Mesenchymal stem cell of adipose (primary cell): Measurements from ENCODE around the genes RFC3, CCDC169 and SPART.

GRCh38 chr13:32253837-32254751, 61.1 kb downstream of the ZAR1L start:
- CAGE, long polyA plus RNA, result no peak

DNA sequence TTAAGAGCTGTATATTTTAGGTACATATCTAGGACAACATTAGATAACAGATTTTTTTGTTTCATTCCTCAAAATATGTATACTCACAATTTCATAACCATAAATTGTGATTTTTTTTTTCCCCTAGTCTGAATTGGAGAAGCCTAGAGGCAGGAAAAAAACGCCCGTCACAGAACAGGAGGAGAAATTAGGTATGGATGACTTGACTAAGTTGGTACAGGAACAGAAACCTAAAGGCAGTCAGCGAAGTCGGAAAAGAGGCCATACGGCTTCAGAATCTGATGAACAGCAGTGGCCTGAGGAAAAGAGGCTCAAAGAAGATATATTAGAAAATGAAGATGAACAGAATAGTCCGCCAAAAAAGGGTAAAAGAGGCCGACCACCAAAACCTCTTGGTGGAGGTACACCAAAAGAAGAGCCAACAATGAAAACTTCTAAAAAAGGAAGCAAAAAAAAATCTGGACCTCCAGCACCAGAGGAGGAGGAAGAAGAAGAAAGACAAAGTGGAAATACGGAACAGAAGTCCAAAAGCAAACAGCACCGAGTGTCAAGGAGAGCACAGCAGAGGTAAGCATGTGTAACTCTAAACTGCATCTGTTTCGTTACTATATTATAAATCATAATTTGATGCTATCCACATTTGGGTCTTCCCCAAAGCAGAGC, 183.9 kb downstream of the PDS5B start:
- CAGE, long polyA plus RNA, result no peak

DNA sequence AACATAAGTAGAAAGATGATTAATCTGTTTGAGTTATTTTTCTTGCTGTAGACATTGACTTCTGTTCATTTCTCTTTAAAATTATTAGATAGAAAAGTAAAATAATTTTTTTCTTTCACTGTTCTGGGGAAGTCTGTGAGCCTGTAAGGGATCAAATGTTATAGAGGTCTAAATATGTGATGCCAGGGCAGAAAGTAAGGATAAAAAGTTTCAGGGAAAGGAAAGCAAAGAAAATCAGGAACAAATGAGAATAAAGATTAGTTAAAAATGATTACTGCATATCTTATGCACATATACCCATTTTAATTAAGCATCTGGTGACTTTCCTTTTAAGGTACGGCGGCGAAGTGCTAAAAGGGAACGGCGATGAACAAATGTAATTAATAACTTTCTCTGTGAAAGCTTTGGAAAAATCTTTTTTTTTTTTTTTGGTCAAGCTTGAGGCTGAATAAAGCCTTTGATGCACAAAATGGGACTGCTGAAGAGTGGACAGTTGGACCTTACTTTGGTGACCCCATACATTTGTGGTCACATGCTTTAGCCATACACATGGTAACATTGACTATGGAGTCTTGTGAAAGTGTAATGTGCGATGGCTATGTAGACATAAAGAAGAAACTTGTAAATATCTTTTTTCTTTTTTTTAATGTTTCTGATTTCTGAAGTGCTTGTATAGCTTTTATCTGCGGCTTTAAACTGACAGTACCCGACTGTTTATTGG, 188.6 kb downstream of the PDS5B start:
- CAGE, long polyA plus RNA, result no peak

GRCh38 chr13:32807201-32807488, 209.1 kb upstream of the KL start:
- CAGE, long polyA plus RNA, result no peak

GRCh38 chr13:33057487-33057921, 41.3 kb downstream of the KL start:
- CAGE, long polyA plus RNA, result no peak

DNA sequence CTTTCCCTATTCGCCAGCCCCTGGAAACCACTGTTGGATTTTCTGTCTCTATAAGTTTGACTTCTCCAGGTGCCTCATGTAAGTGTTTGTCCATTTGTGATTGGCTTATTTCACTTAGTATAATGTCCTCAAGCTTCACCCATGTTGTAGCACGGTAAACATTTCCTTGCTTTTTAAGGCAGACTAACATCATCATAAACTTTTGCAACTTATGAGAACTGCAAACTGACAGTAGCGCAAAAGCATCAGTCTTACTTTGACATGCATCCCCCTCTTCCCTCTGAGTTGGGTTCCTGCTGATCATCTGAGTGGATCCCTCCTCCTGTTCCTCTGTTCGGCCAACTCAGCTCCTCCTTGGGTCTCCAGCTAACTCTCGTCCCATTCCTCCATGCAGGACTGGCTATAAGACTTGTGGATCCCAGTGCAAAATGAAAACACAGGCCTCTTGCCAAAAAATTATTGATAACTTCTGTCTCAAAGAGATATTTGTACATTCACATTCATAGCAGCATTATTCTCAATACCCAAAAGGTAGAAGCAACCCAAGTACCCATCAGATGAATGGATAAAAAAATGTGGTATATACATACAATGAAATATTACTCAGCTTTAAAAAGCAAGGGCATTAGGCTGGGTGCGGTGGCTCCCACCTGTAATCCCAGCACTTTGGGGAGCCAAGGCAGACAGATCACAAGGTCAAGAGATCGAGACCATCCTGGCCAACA, 64.2 kb downstream of the STARD13 start:
- CAGE, long polyA plus RNA, result no peak

DNA sequence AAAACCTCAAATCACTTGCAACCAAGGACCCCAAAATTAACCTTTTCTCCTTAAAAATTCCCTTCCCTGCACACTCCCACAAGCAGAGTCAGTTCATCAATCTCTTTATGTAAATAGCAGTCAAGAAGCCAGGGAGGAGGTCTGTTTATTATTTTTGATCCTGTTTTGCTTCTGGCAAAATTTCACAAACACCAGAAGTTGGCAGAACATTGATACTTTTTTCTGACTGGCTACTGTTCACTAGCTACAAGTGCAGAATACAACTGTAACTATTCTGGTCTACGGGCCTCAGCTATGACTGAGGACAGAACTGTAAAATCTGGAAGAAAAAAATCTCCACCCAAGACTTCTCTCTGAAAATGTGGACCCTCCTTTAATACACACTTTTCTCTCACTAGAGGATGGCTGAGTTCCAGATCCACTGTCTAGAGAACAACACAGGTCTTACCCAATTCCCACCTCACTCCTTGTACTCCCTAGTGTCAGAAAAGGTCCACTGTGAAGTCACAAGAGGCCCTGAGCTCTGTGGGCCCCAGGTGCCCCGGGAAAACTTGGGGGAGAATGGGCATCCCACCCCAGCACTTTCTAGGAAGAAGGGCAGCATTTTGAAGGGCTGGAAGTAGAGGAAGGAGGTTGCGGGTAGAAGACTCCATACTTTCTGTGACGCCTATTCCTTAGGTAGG, 14.5 kb downstream of the STARD13 start:
- CAGE, long polyA plus RNA, result no peak

DNA sequence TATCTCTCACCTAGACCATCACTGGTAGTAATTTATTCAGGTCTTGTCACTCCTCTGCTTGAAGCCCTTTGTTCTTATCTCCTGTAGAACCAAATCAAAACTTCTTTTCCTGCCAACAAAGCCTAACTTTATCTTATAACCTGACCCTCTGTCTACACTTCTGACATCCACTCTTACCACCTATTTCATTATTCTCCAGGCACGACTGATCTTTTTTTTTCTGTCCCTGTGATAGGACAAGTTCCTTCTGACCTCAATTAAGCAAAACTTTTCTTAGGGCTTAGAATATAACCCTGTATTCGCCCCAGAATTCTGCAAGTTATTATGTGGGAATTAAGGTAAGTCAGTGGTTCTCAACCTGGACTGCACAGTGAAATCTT, 58.2 kb upstream of the STARD13 start:
- CAGE, long polyA plus RNA, result no peak

GRCh38 chr13:33487541-33488287, 202.2 kb upstream of the STARD13 start:
- CAGE, long polyA plus RNA, result no peak

DNA sequence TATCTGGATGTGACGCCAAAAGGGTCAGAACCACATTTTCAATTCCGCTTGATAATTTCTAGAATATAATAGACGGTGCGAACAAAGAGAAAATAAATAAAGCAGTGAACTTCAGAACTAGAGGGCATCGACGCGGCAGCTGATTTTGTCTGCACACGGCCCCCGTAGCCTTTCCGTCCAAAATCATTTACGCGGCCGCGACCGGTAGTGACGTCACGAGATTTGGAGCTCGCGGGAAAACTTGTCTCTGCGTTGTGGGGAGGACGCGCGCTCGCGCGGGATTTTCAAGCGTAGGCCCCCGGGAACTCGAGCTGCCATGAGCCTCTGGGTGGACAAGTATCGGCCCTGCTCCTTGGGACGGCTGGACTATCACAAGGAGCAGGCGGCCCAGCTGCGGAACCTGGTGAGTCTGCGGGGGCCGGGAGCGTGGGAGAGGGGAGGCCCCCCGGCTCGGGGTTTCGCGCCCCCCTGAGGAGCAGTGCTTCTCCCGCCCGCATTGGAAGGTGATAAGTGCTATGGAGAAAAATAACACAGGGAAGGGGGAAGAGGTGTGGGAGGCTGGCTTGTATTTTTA, at the start of gene RFC3:
RFC3 (plus strand) TSS at position 287 of the 574 bp plus-strand sequence.
- CAGE, long polyA plus RNA, result no peak

DNA sequence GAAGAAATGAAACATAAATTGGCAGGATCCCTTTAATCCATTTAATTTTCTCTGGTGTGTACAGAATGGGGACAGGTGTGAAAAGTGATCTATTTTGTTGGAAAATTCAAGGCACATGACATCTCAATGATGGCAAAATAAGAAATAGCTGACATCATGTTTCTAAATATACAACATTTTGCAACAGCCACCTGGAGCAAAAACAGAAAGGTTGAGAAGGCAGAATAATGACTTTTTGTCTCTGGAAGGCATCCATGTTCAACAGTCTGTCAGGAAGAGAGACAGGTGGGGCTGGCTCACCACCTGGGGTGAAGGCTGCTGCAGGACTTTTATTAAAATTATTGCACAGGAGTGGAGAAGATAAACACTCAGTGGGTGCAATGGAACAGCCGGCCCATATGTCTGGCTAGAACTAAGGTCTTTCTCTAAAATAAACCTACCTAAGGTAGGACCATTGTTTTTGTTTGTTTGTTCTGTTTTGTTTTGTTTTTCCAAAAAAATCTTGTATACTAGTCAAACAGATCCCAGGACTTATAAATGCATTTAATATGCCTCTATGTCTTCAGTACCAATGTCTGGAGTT, 52.4 kb downstream of the RFC3 start:
- CAGE, long polyA plus RNA, result no peak

GRCh38 chr13:35478250-35479103, 2.0 kb upstream of the MAB21L1 start:
- CAGE, long polyA plus RNA, result no peak

DNA sequence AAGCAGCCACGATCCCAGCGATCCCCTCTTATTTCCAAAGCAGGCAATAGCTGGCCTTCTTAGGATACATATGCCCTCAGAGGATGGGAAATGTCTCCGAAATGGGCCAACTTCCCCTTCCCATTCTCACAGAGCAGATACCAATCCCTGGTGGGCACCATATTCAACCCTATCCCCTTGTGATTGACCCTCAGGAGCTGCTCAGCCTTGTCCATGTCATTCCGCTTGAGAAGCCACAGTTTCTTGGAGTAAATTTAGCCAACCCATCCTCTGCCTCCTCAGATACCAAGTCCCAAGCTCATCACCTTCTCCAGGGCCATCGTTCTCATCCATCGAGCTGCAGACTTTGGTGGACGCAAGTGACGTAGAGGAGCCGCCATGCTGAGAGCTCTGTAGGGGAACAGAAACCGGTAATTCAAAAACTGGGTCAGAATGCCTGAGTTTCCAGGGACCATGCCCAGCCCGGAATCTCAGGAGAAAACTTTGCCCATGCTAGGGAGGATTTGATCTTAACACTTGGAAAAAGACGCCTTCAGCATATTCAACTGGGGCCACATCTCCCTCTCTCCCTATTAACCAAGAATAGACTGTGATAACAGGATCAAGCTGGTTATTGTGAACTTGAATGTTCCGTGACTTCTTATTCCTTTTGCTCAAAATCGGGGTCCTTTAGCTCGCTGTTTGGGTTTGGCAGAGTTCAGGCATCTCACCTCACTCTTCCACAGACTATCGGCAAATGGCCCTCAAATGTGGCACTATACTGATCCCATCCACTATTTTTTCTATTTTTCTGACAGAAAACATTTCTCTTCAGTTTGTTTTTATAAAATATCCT, 292.2 kb downstream of the DCLK1 start:
- CAGE, long polyA plus RNA, result no peak

DNA sequence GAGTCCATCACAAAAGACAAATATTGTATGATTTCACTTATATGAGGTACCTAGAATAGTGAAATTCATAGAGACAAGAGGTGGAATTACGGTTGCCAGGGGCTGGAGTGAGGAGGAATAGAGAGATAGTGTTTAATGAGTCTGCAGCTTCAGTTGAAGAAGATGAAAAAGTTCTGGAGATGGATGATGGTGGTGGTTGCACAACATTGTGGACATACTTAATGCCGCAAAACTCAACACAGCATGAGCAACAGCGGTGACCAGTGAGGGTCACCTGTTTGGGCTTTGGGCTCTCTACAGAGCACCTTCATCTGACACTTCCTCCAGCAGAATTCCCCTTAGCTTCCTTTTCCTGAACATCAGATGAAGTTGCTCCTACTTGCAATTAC, 163.1 kb downstream of the DCLK1 start:
- CAGE, long polyA plus RNA, result no peak

DNA sequence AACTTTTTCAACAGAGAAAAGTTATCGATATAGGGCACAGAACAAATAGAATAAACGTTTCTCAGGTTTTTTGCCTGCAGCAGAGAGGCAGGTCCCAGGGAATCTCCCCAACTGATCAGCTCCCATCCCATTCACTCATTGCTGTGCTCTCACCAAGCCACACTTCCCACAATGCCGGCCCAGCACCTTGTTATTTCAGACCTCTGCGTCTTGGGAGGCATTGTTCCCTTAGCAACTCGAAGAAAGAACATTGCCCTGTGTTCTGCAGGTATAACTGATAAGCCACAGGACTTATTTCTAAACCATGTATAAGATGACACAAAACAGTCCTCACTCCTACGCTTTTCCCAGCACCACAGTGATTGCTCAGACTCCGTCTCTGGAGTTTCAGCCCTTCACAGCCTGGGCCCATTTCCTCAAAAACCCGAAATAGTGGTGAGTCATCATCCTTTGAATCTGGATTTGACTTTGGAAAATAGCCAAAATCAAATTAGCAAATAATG, 100.4 kb downstream of the DCLK1 start:
- CAGE, long polyA plus RNA, result no peak

GRCh38 chr13:36111935-36112249, 19.3 kb downstream of the DCLK1 start:
- CAGE, long polyA plus RNA, result no peak

DNA sequence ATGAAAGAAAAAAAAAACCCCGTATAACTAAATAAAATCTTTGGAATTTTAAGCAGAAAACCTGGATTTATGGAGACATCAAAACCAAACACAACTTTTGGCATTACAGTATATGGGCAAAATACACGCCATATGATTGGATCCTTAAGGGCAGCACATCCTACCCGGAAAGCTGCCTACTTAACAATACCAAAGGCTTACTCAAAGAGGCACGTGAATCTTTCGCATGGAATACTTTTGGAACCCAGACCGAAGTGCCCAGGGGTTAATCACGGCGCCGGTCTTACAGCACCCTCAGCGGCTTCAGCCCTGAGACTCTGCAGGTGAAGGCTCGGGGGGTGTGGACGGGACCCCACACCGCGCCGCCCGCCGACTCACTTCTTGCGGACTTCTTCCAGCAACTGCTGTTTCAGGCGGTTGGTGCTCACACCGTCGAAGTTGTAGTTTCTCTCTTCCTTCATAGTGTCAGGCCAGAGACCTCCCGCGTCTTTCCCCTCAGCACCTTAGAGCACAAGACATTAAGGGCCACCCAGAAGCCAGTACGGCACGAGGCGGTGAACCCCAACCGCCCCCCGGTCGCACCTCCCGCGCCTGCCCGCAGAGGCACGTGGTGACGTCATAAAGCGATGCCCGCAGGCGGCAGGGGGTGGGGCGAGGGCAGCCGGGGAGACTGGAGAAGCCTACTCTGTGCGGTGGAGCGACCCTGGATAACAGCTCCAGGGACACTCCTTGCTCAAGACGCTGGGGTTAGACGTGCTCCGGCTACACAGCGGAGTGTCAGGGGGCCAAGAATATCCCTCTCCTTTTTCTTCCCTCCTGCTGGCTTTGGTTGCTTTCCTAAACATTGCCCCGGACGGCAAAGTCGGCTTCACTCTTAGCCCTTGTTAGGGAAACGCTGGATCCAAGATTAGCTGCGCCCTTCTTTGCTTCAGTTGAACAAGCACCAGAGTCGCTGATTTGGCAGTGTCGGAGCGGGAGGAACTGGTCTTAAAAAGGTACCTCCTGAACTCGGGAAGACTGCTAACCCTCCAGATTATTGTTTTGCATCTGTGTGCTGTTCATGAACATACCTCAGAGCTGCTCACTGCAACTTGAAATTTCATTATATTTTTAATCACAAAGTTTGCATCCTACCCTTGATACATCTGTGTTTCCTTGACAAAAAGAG, at the start of gene CCDC169:
CCDC169 (minus strand) TSS at position 556 of the 1,168 bp plus-strand sequence.
- CAGE, long polyA plus RNA, result no peak

DNA sequence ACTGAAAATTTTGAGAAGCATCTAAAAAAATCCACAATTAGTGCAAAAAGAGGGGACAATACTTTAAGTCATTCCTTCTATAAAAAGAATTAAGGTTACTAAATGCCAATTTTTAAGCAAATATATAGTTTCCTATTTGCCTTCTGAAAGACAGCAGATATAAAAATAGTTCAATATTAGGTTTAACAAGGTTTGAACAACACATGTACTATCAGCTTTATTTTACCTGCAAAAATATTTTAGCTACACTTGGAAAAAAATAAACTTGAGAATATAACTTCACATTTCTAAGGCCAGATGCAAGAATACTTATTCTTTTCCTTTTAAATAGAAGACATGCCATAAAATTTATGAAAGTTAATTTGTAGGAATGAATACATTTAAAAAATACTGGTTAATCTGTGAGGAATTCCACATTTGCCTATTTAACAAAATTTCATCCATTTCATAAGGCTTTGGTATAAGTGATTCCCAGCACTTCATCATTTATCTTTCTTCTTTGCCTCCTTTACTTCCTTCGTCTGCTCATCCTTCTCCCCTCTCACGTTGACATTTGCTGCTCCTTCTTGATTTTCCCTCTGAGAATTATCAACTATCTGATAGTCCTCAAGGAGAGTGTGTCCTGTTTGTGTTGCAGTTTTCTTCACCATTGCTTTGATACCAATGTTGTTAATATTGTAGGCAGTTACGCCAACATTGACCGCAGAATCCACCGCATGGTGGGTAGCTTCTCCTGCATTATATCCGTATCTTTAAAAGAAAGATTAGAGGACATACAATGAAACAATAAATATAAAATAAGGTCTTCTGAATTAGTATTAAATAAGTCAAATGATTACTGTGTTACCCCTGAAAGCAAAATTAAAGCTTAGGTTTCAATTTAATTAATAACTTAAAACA, 6.5 kb upstream of the CCDC169 start:
- CAGE, long polyA plus RNA, result no peak

DNA sequence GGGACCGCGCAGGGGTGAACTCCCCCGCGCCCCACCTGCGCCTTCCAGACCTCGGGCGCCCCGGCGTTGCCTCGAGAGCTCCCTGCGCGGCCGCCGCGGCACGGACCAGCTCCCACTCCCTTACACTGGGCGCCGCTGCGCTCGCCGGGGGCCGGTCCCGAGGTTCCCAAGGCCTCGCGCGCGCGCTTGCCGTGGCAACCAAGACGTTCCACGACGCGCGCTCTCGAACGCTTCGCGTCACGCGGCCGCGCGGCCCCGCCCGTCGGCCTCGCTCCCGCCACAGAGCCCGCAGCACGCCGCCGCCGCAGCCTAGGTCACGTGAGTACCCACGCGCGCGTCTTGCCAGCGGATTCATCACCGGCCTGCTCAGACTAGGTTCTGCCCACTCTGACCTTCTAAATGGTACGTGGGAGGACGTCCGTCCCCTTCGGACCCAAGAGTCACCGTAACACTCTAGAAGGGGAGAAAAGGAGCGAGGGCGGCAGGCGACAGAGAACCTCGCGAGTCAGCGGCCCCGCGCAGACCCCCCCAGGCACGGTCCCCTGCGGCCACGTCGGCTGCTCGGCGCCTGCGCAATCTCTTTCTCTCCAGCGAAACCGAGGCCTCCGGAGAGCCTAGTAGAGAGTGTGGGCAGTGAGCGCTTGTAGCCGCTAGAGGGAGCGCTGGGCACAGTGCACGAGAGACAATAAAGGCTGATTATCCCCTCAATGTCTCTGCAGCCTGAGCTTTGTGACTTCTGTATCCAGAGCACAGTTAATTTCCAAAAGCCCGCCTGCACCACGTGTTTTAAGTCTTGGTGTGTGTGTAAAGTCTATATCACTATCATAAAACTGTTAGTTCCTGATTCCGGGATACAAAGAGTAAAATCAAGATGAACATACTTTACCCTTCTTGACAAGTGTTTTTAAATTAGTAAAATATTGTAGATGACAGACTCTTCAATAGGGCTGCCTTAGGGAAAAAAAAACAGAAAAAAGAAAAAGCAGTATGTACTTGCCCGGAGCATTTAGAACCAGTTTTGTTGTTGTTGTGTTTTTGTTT, at the start of gene SPART:
SPART (minus strand) TSS at position 205 of the 1,041 bp plus-strand sequence.
- CAGE, long polyA plus RNA, result no peak

DNA sequence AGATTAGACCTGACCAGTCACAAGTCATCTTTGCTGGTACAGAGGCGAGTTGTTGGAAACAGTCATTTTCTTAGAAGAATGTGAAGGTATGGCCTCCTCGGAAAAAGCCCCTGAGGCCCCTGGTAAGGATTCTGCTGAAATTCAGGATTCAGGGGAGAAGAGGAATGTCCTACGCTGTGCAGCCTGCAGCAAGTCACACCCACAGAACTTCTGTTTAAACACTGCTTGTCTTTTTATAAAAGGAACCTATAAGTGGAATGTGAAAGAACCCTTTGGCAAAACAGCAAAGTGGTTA, 11.1 kb upstream of the SPART start:
- CAGE, long polyA plus RNA, result no peak